Endothelial cell of umbilical vein (primary cell): ENCODE measurements around the gene TCP1.

DNA sequence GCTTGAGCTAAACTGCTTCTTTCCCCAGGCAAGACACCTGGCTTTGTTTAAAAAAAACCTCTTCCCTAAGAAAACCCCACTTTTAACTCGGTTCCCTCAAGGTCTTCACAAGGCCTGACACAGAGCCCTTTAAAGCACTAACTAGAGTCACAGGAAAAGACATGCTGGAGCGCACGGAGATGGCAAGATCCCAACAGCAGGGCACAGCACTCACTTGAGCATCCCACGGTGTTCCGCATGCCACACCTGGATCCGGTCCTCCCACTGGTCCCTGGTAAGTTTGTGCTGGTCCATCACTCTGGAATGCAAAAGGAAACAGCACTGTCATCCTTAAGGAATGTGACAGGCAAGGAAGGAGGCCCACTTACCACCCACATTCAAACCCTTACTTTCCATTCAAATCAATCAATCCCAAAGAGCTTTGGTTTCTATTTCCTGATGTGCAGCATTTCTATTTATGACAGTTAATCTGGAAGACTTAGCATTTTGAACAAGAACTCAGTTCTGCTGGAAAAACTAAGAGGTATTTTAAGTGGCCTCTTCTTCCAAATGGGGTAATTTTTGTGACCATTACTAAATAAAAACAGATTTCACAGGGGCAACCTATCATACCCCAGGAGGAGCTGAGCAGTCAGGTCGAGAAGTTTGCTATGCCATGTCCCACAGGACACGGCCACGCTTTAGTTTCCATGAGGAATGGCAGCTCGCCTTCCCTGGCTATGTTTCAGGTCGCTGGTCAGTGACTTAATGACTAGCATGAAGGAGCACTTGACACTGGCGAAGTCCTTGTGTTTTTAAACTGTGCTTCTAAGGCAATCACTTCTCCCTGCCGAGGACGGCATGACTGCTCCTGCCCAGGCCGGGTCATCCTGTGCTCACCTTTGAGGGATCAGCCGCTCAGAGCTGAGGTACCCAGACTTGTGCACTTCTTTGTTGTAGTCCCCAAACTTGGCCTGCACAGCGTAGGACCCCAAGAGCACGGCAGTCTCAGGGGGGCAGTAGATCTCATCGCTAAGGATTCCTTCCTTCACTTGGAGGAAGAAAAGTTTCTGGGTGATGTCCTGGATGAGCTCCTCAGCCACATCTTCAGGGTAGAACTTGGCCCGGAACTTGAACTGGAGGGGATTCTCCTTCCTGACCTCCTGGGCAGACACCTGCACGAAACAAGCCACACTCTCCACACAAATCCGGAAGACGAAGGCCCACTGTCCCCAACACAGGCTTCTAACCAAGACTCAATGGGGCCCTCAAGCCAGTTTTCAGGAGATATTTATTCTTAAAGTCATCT is 34.3 kb downstream of the EZR start:
- PRO-cap, result no peak
CAGE:
- cytosol, long polyA minus RNA, result no peak
- cytosol, long polyA plus RNA, result no peak
- long polyA plus RNA, result no peak
- nucleus, long polyA minus RNA, result no peak
- nucleus, long polyA plus RNA, result no peak

DNA sequence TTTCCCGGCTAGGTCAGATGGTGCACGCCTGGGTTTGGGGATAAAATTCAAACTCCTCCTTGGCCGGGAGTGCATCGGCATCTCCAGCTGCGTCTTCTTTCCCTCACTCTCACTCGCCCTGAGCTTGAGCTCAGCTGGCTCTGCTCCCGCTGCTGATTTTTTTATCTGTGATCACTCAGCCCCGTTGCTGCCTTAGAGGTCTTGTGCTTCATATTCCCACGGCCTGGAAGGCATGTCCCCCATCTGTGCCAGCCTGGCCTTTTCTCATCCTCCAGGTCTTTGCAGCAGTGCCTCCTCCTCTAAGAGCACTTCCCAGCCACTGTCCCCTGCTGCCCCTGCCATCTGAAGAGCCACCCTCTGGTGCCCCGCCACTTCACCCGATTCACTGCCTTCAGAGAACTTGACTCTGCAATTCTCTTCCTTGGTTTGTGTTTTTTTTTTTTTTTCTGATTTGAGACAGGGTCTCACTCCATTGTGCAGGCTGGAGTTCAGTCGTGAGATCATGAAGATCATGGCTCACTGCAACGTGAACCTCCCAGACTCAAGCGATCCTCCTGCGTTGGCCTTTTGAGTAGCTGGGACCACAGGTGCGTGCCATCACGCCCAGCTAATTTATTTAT is 7.0 kb upstream of the EZR start:
- PRO-cap, result no peak
CAGE:
- cytosol, long polyA minus RNA, result no peak
- cytosol, long polyA plus RNA, result no peak
- long polyA plus RNA, result no peak
- nucleus, long polyA minus RNA, result no peak
- nucleus, long polyA plus RNA, result no peak

DNA sequence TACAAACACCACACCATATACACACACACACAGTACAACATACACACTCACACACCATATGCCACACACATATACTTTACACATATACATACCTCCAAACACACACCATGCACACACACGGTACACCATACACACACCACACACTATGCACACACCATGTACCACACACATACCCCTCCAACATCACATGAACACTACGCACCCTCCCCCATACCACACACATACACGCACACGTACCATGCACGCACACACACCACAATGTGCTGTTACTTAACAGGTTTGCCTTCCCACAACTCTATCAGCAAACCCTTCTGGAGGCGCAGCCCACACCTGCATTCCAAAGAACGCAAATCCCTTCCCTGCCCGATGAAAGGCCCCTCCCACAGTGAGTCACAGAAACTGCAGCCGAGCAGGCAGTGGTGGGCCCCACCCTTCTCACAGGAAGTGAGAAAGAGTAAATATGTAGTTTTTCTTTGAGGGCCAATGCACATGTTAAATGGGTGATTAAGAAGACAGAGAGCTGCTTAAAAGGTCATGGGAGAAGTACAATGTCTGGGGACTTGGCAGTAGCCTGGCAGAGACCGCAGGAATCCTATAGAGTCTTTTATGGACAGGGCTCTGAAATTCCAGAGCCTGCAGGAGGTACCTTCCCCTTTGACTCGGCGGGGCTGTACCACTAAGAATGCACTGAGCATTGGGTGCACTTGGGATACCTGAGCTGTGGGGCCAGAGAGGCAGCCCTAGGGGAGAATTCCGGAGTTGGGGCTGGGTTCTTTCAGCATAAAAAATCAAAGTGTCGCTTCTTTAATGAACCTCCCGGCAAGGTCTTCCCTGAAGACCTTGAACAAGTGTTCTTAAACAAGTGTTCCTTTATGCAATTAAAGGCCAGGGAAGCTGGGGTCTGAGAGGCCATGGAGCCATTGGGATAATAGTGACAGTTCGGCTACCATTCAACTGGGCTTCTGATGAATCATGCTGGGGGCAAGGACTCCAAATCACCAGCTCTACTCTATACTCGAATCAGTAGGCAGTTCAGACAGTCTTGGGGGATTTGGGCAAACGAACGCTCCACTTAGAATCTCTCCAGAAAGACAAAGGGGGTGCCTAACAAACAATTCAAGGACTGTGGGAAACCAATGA is 34.3 kb upstream of the EZR start:
- PRO-cap, result no peak
CAGE:
- cytosol, long polyA minus RNA, result no peak
- cytosol, long polyA plus RNA, result no peak
- long polyA plus RNA, result no peak
- nucleus, long polyA minus RNA, result no peak
- nucleus, long polyA plus RNA, result no peak

GRCh38 chr6:158869563-158870799 is 50.8 kb upstream of the EZR start:
- PRO-cap, result bidirectional peak, plus-strand start at chr6:158869985, minus-strand start at chr6:158869681
CAGE:
- cytosol, long polyA minus RNA, result no peak
- cytosol, long polyA plus RNA, result no peak
- long polyA plus RNA, result no peak
- nucleus, long polyA minus RNA, result no peak
- nucleus, long polyA plus RNA, result no peak

DNA sequence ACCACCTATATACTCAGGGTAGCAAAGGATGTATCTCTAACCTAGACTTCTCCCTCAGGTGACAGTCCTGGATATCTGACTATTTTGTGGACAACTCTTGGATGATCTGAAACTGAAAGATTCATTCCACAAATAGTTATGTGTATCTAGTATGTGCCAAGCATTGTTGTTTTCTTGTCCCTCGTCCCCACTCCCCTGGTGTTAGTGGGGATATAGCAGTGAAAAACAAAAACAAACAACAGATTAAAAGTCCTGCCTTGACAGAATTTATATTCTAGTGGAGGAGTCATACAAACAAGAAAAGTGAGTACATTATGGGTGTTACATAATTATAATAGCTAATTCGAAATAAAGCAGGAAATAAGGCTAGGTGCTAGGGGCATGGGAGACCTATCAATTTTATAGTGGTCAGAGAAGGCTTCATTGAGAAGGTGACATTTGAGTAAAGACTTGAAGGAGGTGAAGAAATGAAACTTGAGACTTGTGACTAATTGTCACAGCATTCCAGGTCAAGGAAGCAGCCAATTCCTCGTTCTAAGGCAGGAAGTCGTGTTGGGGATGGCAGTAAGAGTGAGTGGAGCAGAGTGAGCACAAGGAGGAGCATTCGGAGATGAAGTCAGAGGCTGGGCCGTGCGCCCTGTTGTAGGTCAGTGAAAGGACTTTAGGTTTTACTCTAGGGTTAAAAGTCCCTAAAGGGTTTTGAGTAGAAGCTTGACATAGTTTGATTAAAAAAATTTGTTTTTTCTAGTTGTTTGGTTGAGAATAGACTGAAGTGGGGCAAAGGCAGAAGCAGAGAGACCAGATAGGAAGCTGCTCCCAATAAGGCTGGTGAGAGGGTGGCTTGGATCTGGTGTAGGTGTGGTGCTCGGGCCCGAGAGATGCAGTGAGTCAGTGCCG is 2.3 kb upstream of the RSPH3 start:
- PRO-cap, result no peak
CAGE:
- cytosol, long polyA minus RNA, result no peak
- cytosol, long polyA plus RNA, result no peak
- long polyA plus RNA, result no peak
- nucleus, long polyA minus RNA, result no peak
- nucleus, long polyA plus RNA, result no peak

GRCh38 chr6:159062054-159062971 is 17.5 kb upstream of the TAGAP start:
- PRO-cap, result no peak
CAGE:
- cytosol, long polyA minus RNA, result no peak
- cytosol, long polyA plus RNA, result no peak
- long polyA plus RNA, result no peak
- nucleus, long polyA minus RNA, result no peak
- nucleus, long polyA plus RNA, result no peak

GRCh38 chr6:159064327-159064940 is 19.6 kb upstream of the TAGAP start:
- PRO-cap, result no peak
CAGE:
- cytosol, long polyA minus RNA, result no peak
- cytosol, long polyA plus RNA, result no peak
- long polyA plus RNA, result no peak
- nucleus, long polyA minus RNA, result no peak
- nucleus, long polyA plus RNA, result no peak

GRCh38 chr6:159076944-159077503 is 32.2 kb upstream of the TAGAP start:
- PRO-cap, result no peak
CAGE:
- cytosol, long polyA minus RNA, result no peak
- cytosol, long polyA plus RNA, result no peak
- long polyA plus RNA, result no peak
- nucleus, long polyA minus RNA, result no peak
- nucleus, long polyA plus RNA, result no peak

GRCh38 chr6:159114631-159115004 is 54.6 kb upstream of the FNDC1 start:
- PRO-cap, result no peak
CAGE:
- cytosol, long polyA minus RNA, result no peak
- cytosol, long polyA plus RNA, result no peak
- long polyA plus RNA, result no peak
- nucleus, long polyA minus RNA, result no peak
- nucleus, long polyA plus RNA, result no peak

GRCh38 chr6:159691815-159692257 is 1.2 kb downstream of the SOD2 start:
- PRO-cap, result no peak
CAGE:
- cytosol, long polyA minus RNA, result no peak
- cytosol, long polyA plus RNA, result no peak
- long polyA plus RNA, result no peak
- nucleus, long polyA minus RNA, result no peak
- nucleus, long polyA plus RNA, result no peak

- PRO-cap, result no peak
CAGE:
- cytosol, long polyA minus RNA, result no peak
- cytosol, long polyA plus RNA, result no peak
- long polyA plus RNA, result no peak
- nucleus, long polyA minus RNA, result no peak
- nucleus, long polyA plus RNA, result no peak
Measured at GRCh38 chr6:159732158-159732726, 4.9 kb downstream of the WTAP start.

GRCh38 chr6:159789336-159790039 is at the start of gene TCP1:
Gene TCP1 (minus strand): TSS chr6:159789602.
- PRO-cap, result bidirectional peak, plus-strand start at chr6:159789947, minus-strand start at chr6:159789587
CAGE:
- cytosol, long polyA minus RNA, result start-site peak on the minus strand at chr6:159789586-159789680, 951 reads; start-site peak on the plus strand at chr6:159789977-159789991, 23 reads
- cytosol, long polyA plus RNA, result start-site peak on the minus strand at chr6:159789446-159789677, 4,513 and 5,050 reads in 2 replicates; start-site peak on the plus strand at chr6:159789864-159789995, 218 and 307 reads in 2 replicates
- long polyA plus RNA, result start-site peak on the minus strand at chr6:159789580-159789680, 5,366 and 4,580 reads in 2 replicates; start-site peak on the plus strand at chr6:159789828-159789958, 39 and 75 reads in 2 replicates
- nucleus, long polyA minus RNA, result start-site peak on the minus strand at chr6:159789584-159789690, 1,940 reads; start-site peak on the plus strand at chr6:159789947-159789990, 21 reads
- nucleus, long polyA plus RNA, result start-site peak on the minus strand at chr6:159789584-159789690, 2,893 and 2,983 reads in 2 replicates; start-site peak on the plus strand at chr6:159789886-159789990, 38 and 94 reads in 2 replicates

DNA sequence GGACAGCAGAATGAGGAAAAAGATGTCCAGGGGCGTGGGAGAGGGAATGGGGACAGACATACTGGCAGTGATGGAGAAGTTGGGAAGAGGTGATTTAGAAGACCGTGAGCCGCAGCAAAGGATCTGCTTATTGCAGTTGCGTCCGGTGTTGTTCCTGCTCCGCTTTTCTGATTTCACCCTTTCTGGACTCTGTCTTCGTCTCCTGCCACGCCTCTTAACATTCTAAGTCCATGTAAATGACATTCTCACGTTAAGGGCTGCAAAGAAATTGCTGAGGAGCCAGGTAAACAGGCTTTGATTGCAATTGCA is 336 bp upstream of the PNLDC1 start:
- PRO-cap, result no peak
CAGE:
- cytosol, long polyA minus RNA, result no peak
- cytosol, long polyA plus RNA, result no peak
- long polyA plus RNA, result no peak
- nucleus, long polyA minus RNA, result no peak
- nucleus, long polyA plus RNA, result no peak

- PRO-cap, result no peak
CAGE:
- cytosol, long polyA minus RNA, result no peak
- cytosol, long polyA plus RNA, result no peak
- long polyA plus RNA, result no peak
- nucleus, long polyA minus RNA, result no peak
- nucleus, long polyA plus RNA, result no peak
Measured at GRCh38 chr6:159983774-159984422, 15.0 kb downstream of the IGF2R start.

GRCh38 chr6:159991066-159991749 is 22.3 kb downstream of the IGF2R start:
- PRO-cap, result no peak
CAGE:
- cytosol, long polyA minus RNA, result no peak
- cytosol, long polyA plus RNA, result no peak
- long polyA plus RNA, result no peak
- nucleus, long polyA minus RNA, result no peak
- nucleus, long polyA plus RNA, result no peak

- PRO-cap, result no peak
CAGE:
- cytosol, long polyA minus RNA, result no peak
- cytosol, long polyA plus RNA, result no peak
- long polyA plus RNA, result no peak
- nucleus, long polyA minus RNA, result no peak
- nucleus, long polyA plus RNA, result no peak
Measured at GRCh38 chr6:159999024-159999603, 30.2 kb downstream of the IGF2R start.

- PRO-cap, result no peak
CAGE:
- cytosol, long polyA minus RNA, result no peak
- cytosol, long polyA plus RNA, result no peak
- long polyA plus RNA, result no peak
- nucleus, long polyA minus RNA, result no peak
- nucleus, long polyA plus RNA, result no peak
Measured at GRCh38 chr6:160061358-160062156, 60.1 kb upstream of the SLC22A1 start.

DNA sequence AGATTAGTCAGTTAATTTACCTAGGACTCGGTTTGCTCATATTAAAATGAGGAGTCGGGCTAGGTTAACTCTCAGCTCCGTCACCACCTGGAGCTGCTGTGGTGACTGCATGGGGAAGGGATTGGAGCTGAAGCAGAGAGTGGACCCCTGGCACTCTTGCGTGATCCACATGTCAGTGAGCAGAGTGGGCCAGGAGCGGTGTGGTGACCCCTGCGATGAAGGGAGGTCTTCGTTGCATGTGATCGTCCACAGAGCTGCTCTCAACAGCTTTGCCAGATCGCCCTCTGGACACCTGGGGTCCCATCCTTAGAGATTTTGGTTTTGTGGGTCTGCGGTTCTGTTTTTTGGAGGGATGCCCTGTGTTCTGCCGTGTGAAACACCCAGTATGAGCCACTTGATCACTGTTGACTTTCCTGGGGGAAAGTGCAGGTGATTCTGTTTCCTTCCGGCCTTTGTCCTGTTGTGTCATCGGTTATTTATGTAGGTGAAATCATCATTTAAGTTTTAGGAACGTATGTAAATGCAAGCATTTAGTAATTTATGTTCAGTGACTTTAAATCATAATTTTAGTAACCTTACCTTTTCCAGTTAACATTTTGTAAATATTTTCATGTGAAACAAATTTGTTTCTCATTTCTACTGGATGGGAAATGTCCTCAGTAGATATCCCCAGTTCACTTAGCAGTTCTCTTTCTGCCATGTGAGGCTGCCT is 56.5 kb upstream of the SLC22A1 start:
- PRO-cap, result no peak
CAGE:
- cytosol, long polyA minus RNA, result no peak
- cytosol, long polyA plus RNA, result no peak
- long polyA plus RNA, result no peak
- nucleus, long polyA minus RNA, result no peak
- nucleus, long polyA plus RNA, result no peak

DNA sequence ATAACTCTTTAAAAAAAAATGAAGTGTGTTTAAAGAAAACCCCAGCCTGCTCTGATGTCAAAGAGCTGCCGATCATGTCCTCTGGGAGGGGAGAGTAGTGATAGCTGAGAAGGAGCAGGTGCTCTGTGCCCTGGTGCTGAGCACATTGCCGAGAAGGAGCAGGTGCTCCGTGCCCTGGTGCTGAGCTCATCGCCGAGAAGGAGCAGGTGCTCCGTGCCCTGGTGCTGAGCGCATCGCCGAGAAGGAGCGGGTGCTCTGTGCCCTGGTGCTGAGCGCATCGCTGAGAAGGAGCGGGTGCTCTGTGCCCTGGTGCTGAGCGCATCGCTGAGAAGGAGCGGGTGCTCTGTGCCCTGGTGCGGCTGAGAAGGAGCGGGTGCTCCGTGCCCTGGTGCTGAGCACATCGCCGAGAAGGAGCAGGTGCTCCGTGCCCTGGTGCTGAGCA is 30.9 kb upstream of the SLC22A1 start:
- PRO-cap, result no peak
CAGE:
- cytosol, long polyA minus RNA, result no peak
- cytosol, long polyA plus RNA, result no peak
- long polyA plus RNA, result no peak
- nucleus, long polyA minus RNA, result no peak
- nucleus, long polyA plus RNA, result no peak

GRCh38 chr6:160105350-160105929 is 16.2 kb upstream of the SLC22A1 start:
- PRO-cap, result no peak
CAGE:
- cytosol, long polyA minus RNA, result no peak
- cytosol, long polyA plus RNA, result no peak
- long polyA plus RNA, result no peak
- nucleus, long polyA minus RNA, result no peak
- nucleus, long polyA plus RNA, result no peak